Bronchus fibroblast of lung (primary cell): ENCODE data around the genes SPINK5, ABLIM3 and PCYOX1L.

DNA sequence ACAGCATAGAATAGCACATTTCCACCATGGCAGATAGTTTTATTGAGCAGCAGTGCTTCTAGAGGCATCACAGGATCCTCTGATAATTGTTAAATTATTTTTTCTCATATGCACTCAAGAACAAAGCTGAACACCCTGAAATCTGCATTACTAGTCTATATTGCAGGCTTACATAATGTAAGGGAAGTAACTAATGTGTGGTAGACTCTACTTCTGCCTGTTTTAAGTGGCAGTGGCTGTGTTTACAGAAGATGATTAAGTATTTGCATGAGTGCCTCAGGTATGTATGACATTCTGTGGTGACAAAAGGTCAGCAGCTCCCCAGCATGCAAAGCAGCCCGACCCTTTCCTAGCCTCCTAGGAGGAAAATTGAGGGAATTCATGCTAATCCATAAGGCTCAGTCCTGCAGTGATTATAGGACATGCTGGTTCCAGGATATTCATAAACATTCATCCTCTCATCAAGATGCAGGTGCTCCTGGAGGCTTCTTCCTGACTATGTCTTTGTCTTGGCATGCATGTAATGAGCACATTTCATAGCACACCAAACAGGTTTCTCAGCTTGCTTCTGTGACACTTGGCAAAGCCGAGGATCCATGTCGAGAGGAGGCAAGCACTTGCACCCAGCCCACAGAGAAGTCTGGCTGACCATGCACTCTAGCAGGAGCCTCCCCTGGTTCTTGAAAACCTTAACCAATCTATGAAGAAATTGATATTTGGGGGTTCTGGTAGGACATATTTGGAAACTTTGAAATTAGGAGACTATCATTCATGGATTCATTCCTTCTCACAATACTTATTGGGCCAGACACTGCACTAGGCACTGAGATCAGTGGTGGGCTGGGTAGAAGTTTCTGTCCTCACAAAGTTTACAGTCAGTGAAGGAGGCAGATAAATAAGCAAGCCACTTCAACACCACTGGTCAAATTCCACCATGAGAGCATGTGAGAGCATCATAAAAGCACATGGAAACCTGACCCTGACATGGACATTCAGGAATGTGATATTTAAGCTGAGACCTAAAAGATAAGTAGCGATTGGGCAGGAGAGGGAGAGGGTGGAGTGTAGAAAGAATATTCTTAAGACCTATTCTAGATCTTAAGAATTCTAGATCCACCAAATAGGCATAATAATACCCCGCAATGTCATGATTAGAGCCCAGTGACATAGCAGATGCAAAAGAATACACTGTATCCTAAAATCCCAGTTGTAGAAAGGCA, 45.9 kb downstream of the SH3RF2 start:
- RAMPAGE, long total RNA: no peak

GRCh38 chr5:146007219-146007768, 70.9 kb downstream of the SH3RF2 start:
- RAMPAGE, long total RNA: no peak

DNA sequence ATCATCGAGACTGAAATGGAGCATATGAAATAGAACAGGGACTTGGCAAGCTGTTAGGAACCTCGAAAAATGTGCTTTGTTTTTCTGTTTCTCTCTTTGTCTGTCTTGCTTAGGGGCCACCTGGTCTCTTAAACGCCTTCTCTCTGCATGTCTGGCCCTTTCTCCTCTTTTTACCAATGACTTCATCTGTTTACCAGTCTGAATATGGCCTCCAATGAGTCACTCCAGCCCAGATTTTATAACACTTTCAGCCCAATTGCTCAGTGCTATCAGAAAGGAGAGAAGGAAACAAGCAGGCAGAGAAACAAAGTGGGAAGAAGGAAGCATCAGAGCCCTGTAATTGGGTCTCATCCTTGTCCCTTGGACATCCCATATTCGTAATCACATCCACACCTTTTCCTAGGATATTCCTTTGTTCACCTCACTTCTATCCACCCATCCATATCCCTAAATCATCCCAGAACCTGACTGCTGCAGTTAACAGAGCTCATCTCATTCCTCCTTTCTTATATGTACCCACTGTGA, 151.7 kb upstream of the GPR151 start:
- RAMPAGE, long total RNA: no peak

- RAMPAGE, long total RNA: no peak
Measured at GRCh38 chr5:147055789-147056338, 177.3 kb upstream of the PPP2R2B start.

GRCh38 chr5:147403934-147404797, 105.7 kb downstream of the DPYSL3 start:
- RAMPAGE, long total RNA: no peak

- RAMPAGE, long total RNA: no peak
Measured at GRCh38 chr5:147780746-147781433, 1.6 kb downstream of the JAKMIP2 start.

- RAMPAGE, long total RNA: no peak
Measured at GRCh38 chr5:148063665-148064226, at the start of gene SPINK5. TSS of gene SPINK5 (plus strand) at chr5:148063980.

- RAMPAGE, long total RNA: no peak
Measured at GRCh38 chr5:148118311-148118677, 50.1 kb upstream of the SPINK14 start.

- RAMPAGE, long total RNA: no peak
Measured at GRCh38 chr5:148230517-148230826, 7.9 kb upstream of the MARCOL start.

DNA sequence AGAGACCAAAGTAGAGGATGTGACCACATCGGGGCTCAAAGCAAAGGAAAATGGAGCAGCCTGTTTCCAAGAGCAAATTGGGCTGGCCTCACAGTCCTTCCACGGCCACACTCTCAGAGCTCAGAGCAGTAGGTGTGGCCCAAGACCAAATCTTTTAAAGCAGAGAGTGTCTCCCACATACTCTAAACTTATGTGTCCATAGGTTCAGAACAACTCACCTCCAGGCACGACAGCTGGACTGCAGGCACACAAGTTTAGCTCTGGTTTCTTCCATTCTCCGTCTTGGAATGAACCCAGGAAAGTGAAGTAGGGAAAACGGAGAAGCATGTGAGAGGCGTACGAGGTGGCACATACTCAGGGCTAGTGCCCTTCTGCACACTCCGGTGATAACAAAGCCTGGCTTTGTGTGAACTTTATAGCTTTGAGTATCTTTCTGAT, 11.0 kb upstream of the HTR4 start:
- RAMPAGE, long total RNA: no peak

- RAMPAGE, long total RNA: no peak
Measured at GRCh38 chr5:148834560-148835045, 8.2 kb downstream of the ADRB2 start.

- RAMPAGE, long total RNA: no peak
Measured at GRCh38 chr5:149134098-149134831, 7.0 kb upstream of the ABLIM3 start.

GRCh38 chr5:149141284-149141997, at the start of gene ABLIM3:
TSS of gene ABLIM3 (plus strand) at chr5:149141493.
- RAMPAGE, long total RNA: start-site peak on the plus strand at chr5:149141493-149141513, 104 and 209 reads in 2 replicates; start-site peak on the plus strand at chr5:149141755-149141774, 64 and 46 reads in 2 replicates

DNA sequence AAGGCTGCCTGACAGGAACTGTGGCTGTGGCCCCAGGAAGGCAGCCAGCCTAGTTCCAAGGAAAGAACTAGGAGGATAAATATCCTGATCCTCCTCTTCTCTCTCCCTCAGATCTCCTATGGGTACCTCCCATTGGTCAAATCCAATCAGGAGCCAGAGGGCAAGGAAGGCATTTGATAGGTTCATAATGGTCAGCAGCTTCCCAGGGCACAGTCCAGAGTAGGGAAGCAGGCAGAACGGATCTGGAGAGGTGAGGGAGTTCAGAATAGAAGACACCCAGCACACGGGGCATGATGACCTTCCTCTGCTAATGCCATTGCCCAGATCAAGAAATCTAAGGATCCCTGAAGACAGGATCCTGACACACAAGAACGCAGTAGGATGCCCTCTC, 8.6 kb downstream of the ABLIM3 start:
- RAMPAGE, long total RNA: no peak

DNA sequence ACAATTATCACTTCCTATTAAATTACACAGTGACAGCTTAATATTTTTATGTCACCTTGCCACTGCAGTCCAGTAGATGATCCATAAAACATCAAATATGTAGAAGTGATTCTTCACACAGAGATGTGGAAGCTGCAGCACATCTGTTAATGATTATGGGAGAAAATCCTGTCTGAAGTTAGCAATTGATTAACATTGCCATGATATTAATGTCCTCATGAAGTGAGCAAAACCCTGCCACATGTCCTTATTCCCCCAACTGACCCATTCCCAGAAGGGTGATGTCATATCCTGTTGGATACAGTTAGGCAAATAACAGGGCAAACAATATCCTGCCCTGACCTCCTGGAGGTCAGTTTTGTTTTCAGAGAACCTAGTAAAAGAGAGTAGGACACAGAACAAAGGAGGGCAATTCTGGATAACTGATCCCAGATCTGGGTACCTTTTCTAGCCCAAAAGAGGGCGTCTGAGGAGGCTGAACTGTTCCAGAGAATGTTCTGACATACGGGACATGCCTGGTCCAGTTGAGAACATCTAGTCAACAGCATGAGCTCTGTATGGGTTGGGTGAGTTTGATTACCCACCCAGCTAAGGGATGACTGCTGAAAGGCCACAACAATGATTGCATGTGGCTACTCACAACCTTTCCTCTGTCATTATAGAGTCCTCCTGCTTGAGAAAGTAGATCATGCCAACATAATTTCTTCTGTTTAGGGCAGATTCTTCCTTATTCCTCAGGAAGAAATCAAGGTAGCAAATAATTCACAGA, 11.1 kb downstream of the ABLIM3 start:
- RAMPAGE, long total RNA: no peak

DNA sequence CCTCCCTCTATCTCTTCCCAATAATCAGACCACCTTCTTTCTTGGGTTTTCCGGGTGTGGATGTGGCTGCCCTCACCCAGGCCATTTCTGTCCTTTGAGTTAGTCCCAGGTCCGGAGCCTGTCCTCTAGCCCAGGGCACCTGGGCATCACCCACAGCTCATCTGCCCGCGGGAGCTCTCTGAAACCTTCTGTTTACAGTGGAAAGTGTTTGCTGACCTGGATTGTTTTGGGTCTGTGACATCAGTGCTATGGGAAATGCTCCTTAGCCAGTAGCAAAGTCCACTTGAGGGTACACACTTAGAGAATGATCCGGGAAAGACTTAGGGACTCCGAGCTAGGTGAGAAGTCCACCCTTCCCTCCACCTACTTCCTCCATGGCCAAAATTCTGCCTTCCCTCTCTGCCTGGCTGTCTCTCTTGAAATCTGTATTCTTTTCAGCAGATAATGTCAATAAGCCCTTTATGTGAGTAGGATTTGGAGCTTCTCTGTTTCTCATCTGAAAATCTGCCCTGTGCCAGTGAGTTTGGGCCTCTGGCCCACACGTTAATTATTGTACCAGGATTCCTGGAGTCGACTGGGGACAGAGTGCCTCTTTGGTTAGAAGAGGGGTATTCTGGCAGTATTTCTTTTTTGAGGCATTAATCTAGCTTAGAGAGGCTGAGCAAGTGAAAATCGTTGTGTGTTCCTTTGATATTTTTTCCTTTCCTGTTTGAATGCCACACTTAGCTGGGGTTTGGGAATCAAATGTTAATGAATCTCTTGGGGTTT, 19.9 kb downstream of the ABLIM3 start:
- RAMPAGE, long total RNA: no peak

GRCh38 chr5:149271276-149271450, 496 bp upstream of the AFAP1L1 start:
- RAMPAGE, long total RNA: no peak

GRCh38 chr5:149297103-149298208, 25.8 kb downstream of the AFAP1L1 start:
- RAMPAGE, long total RNA: no peak

- RAMPAGE, long total RNA: no peak
Measured at GRCh38 chr5:149357448-149358345, at the start of gene PCYOX1L. TSS of gene PCYOX1L (plus strand) at chr5:149358046.

GRCh38 chr5:149410078-149411200, 31.3 kb upstream of the IL17B start:
- RAMPAGE, long total RNA: no peak